Epithelial cell of esophagus (primary cell): ENCODE measurements around a stretch of chr2.

DNA sequence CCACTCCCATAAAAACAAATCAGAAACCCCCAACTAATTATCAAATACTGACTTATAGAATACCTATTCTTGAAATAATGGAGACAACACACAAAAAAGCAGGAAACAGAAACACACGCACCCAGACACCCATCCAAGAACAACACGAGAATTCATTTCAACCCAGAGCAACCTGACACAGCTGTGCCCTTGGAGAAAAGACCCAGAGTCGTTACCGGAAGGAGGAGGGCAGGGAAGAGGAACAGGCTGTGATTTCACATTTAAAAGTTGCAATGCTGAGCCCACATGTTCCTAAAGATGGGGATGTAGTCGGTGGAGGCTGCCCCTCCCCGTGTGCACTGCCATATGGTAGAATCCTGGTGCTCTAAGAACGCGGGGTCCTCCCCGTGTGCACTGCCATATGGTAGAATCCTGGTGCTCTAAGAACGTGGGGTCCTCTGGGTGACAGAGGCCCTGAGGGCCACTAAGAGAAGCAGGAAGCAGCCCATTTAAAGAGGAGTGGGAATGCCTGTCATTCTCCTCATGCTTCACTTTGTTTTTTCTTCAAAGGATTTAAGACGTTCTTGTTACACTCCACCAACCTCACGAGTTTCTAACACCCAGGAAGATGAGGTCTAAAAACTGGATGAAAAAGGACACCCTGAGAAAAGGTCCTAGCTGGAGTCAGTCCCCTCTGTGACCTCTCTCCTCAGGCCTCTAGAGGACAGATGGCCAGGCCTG lies 10.8 kb downstream of the MTERF4 start:
- RRBS: no CpG with 5 or more reads among the region's 12 CpGs

DNA sequence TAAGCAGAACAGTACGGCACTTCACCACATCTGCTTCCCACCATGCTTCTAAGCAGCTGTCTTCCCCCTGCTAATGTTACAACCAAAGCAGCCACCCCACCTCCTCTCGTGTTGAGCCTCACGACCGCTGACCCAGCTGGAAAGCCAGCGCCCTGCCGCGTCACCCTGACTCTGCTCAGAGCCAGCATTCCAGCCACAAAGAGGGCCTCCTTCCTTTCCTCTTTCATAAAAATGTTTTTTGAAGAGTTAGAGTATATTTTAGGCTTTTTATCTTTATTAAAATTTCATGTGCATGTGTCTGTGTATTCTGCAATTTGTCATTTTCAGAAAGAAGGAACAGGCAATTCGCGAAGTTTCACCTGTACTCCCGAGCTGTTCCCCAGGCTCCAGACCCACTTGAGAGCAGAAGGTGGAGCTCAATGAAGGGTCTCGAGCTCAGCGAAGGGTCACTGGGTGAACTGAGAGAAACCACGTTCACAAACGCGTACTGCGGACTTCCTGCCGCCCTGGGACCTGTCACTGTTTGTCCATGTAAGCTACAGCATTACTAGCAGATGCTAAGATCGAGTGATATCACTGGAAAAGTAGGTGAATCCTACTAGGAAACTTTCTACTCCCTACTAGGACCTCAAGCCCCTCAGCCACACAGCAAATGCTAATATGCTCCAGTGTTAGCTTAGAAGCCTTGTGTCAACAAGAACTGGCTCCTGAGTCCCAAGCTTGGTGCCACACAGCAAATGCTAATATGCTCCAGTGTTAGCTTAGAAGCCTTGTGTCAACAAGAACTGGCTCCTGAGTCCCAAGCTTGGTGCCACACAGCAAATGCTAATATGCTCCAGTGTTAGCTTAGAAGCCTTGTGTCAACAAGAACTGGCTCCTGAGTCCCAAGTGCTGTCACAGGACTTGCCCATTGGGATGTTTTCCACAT lies 9.0 kb downstream of the MTERF4 start:
- RRBS: no CpG with 5 or more reads among the region's 18 CpGs

DNA sequence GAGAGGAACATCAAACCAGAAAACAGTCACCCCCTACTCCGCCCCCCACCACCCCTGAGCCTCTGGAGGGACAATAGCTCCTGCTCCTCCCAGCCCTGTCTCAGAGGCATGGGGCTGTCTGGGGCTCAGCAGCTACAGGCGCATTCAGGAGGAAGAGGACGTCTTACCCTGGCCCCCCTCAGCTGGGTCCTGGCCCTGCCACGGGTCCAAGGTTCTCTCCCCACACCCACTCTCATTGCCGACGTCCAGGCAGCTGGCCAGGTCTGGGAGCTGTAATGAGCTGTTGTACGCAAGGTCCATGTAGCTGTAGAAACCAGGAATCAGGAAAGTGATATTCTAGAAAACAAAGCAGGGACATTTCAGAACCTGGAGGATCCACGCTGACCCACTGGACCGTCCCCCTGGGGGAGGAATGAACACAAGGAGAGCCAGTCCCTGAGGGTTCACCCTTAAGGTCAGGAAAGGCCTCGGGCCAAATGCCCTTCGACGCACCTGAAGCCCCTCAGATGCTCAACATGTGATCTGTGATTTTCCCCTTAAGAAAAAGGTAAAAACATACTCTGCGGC lies 13.5 kb downstream of the PASK start:
- RRBS: no CpG with 5 or more reads among the region's 13 CpGs

DNA sequence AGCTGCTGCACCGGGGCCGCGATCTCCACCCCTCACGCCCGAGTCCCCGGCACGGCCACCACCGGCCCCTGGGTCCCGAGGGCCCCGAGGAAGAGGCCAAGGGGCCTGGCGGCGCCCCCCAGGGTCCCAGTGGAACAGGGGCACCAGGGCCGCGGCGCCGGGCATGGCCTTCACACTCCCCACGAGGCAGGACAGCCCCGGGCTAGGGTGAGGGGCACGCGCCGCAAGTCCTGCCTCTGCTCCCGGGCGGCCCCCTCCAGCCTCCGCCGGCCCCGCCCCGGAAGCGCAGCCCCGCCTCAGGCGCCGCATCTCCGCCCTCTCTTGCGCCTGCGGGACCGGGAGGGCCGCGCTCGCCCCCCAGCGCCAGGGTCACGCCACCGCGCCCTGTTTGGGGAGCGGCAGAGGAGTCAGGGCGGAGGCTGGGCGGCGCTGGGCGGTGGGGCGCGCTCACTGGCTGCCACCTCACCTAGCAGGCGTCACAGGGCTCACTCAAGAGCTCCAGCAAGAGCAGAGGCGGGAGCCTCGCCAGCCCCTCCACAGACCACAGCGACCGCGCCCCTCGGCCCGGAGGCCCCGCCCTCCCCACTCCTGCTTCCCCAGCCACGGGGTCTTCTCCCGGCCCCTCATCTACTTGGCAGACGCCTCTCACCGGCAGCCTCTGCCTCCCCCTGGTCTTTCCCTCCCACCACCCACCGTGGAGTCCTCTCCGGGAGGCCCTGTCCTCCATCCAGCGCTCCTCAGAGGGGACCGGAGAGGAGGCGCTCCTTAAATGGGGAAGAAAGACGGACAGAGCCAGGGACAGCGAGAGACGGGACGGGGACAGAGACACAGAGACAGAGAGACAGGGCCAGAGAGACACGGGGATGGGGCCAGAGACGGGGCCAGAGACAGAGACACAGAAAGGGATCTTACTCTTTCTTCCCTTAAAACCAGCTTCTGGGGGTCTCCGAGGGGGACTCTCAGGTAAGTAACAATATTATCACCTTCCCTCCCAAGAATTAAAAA lies 26.7 kb downstream of the THAP4 start:
- RRBS: 3% methylated on average over 32 of the region's 74 CpGs

DNA sequence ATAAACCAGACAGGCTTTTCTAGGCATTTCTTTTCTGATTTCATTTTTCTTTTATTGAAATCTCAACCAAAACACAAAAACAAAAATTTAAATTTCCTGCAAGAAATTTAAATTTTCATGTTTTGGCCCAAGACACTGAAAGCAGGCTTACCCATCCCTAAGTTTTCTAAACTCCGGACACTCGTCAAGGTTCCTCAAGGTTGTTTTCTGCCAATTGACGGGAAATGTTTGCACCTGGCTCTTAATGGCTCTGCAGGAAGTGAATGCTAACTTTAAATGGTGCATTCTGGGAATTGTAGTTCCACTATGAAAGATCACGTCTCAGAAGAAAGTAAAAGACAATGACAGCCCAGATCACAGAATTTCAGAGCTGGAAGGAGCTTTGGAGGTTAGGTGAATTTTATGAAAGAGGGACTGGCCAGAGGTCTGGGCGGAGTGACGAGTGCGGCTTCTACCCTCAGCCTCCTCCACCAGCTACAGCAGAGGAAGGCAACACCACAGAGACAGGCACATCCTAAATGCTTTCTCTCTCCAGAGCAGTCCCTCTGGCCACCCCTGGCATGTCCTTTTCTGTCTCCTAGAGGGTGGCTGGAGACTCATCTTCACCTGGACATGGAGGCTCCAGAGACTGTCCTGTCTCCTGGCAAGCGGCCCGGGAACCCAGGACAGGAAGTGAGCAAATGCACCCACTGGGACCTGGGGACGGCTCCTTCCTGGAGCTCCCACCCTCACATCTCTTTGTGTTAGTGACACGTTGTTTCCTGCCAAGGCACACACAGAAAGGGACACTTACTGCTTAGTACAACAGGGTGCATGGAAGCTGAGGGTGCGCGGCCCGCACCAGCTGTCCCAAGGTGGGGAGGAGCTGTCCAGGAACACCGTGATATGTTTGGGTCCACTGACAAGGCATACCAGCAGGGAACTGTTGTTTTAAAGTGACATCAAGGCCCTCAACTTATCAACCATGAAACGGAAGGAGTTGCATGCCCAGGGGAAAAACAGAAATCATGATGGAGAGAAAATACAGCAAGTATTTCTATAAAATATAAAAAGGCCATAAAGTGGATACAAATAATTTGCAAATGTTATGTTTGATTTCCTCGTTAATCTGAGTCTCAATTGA lies 19.3 kb downstream of the THAP4 start:
- RRBS: no CpG with 5 or more reads among the region's 17 CpGs

DNA sequence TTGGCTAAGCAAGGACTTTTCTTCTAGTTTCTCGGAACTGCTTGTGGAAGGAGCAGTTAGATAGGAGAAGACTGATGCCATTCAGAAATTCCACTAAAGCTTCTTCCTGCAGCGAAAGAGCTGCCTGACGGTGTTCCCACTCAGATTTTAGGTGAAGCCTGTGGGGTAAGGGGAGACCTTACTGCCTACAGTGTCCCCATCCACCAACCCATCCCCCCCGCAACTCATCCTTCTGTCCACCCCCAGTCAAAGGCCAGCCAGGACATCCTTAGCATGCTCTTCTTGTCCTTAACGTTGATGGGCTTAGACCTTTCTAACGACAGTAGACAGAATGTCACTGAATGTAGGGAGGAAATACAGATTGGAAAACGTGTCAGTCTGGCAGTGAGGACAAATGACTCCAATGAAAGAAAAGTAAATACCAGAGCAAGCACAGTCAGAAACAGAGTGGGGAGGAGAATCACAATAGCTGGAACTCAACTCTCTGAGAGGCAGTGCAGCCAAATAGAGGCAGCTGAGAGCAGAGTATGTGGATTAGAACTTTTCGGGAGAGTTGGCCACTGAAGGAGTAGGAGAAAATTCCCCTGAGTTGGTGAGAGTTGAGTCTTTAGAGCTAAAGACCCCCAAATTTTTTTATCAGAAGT lies 24.2 kb downstream of the ATG4B start:
- RRBS: no CpG with 5 or more reads among the region's 8 CpGs

DNA sequence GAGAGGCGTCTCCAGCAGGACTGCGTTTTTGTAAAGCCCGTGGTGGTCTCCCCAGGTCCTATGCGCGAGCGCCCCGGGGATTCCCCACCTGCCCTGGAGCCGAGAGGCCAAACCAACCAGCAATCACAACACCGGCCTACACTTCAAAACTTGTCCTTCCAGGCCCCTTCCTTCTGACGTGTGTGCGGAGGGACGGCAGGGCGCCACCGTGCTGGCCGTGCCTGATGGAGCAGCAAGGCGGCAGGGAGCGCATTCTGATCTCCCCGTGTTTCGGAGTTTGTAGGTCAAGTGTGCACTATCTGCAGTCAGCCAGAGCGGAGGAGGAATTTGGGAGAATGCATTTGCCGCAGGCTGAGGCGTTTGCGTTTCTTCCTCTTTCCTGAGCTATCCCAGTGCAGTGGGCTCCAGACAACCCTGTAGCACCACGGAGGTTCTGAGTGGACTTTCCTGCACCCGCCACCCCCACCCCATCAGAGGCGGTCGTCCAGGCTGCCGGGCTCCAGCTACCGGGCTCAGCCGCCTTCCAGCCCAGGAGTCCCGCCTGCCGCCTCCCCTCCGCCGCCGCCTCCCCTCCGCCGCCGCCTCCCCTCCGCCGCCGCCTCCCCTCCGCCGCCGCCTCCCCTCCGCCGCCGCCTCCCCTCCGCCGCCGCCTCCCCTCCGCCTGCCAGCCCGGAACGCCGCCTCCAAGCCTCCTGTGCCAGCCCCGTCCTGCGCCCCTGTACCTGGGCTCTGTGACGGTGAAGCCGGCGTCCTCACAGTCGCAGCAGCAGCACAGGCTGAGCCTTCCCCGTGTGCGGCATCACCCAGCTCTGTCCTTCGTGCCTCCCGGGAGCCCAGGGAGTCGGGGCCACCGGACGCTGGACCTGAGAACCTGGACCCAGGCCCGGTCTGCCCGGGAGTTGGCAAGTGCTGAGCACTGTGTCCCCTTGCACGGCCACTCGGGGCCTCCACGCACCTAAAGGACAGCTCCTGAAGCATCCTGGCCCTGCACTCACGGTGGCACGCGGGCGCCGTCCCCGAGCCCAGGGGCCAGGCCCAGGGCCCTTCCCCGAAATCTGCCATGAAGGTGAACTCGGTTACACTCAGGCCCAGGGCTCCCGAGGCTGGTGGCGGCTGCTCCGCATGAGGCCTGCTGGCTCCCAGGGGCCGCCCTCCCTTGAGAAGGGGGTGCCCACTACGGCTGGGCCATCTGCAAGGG lies 1.9 kb upstream of the FAM240C start:
- RRBS: 21% methylated on average over 15 of the region's 85 CpGs

GRCh38 chr2:241967807-241968960 lies 67.9 kb upstream of the FAM240C start:
- RRBS: no CpG with 5 or more reads among the region's 20 CpGs

- RRBS: no CpG with 5 or more reads among the region's 7 CpGs
Measured at GRCh38 chr2:242085802-242086838, 185.9 kb upstream of the FAM240C start.

DNA sequence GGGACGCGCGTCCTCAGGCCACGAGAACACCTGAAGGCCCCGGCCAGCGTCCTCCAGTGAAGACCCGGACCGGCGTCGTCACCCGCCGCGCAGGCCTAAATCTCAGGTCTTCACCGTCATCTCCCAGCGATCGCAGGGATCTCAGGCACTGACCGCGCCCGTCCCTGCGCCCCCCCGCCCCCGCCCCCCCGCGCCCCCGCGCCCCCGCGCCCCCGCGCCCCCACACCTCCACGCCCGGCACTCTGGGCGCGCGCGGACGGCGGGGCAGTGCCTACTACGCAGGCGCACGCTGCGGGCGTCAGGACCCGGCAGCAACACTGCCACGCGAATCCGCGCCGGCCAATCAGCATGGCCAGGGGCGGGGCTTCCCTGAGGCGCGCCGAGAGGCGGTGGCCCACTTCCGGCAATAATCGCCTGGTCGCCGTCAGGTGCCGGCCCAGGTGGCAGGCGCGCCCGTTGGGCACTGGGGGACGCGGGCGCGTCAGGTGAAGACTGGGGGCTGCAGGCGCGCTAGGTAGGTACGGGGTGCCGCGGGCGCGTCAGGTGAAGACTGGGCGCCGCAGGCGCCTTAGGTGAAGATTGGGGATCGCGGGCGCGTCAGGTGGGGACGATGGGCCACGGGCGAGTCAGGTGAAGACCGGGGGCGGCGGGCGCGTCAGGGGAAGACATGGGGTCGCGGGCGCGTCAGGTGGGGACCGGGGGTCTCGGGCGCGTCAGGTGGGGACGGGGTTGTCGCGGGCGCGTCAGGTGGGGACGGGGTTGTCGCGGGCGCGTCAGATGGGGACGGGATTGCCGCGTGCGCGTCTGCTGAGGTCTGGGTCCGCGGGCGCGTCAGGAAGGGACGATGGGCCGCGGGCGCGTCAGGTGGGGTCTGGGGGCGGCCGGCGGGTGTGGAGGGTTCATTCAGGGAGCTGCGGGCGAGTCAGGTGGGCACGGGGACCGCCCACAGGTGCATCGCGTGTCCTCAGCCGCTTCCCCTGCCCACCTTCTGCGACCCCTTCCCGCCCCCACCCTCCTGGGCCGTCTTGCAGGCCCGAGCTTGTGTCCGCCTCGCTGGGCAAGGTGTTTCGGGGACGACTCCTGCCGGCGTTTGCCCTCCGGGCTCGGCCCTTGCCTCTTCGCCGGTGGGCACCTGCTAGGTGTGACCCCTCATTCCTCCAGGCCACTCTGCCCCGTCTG lies 188.4 kb upstream of the FAM240C start:
- RRBS: 1% methylated on average over 16 of the region's 145 CpGs